Mesothelial cell of epicardium (in vitro differentiated cells): ENCODE measurements around the gene KATNA1.

DNA sequence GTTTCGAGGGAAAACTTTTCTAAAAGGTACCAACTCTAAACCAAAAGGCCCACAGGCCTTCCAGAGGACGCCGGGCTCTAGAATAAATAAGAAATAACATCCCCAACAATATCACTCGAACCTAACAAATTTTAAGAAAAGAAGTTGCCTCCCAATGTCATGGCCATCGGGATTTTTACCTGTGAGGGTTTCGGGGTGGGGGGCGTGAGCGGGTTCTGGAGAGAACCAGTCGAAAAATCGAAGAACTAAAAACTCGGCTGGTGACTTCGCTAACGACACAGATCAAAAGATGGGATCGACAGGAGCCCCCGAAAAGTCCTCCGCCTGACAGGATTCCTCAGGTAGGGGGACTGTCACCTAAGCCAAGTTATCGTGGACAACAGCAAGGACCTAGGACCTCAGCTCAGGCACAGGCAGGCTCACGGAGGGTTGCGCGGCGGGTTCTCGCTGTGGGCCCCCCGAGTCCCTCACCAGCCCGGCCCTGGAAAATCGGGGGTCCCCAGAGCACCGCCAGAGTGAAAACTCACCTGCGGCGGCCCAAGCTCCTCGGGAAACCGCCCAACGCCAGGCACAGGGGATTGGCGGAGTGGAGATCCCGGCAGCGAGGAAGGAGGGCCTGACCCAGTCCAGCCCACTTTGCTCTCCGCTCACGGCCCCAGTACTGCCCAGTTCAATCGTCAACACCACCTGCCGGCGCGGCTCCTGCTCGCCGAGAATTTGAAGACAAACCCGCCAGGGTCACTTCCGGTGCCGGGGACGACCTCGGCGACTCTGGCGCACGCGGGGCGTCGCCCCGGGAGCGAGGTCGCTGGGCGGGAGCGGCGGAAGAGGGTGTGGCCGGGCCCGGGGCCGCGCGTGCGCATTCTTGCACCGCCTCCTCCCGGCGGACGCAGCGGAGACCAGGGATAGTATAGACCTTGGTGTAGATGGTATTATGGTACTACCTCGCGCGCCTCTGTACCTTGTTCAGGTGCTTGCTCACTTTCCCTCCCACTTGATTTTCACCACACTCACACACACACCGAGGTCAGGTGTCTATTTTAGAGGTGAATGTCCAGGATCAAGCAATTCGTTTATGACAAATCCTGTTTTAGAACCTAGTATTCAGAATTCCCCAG, at the start of gene KATNA1:
KATNA1 (minus strand) TSS at position 773 of the 1,118 bp plus-strand sequence.
- PRO-cap = unidirectional peak, minus-strand start at position 692 of the sequence; unidirectional peak, minus-strand start at position 773 of the sequence

GRCh38 chr6:149683230-149684167, 34.4 kb downstream of the LATS1 start:
- PRO-cap = no peak

DNA sequence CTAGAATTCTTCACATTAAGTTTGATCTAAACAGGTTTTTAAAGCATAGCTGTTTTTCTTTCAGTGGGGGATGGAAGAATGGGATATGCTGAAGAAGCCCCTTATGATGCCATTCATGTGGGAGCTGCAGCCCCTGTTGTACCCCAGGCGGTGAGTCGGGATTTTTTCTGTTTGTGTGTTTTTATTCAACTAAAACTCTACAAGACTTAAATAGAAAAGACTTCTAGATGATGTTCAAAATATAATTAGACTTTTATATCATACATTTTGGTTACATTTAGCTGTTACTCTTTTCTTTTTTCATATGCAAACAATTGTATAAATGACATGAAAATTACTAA, 46.8 kb downstream of the PCMT1 start:
- PRO-cap = no peak

DNA sequence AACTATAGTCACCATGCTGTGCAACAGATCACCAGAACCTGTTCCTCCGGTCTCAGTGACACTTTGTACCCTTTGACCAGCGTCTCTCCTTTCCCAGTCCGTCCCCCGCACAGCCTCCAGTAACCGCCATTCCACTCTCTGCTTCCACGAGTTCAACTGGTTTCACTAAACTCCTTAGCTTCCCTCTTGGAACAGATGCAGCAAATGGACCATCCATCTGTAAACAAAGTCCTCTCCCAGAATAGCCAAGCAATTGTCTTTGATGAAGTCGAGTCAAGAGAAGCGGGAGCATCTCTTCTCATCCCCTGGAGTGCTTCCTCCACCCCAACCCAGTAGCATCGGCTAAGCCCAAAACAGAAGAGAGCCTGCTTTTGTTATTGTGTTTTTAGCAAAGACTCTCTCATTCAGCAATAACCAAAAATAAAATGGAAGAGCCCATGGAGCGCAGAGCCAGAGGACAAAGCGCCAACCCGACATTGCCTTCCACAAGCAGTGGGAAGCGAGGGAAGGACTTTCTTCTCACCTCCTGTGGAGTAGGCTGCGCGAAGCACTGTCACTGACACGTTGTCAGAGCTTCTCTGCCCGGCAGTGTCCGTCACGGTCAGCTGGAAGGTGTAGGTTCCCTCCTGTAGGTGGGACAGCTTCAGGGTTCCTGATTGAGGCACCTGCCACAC, 21.6 kb downstream of the LRP11 start:
- PRO-cap = no peak

DNA sequence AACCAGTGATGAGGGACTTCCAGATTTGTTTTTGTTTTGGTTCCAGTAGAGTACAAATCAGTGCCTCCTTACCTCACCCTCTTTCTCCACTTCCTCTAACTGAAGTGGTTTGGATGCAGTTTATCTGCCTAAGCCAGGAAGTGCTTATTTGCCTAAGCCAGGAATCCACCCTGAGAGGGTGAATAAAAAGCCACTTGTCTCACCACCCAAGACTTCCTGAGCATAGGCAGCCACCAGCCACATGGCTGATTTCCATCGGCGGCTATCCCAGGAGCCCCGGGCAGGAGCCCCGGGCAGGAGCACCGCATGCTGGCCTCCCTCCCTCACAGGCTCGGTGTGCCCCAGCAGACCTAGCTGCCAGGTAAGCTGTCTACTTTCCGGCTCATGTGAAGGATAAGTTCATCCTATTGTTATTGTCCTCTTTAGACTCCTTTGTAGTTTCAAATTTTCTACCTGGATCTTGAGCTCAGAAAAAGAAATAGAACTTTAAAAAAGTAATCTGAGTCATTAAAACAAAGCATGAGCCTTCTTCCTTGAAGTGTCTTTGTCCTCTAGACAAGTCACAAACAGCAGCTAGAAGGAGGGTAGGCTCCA, 11.9 kb downstream of the LRP11 start:
- PRO-cap = no peak

DNA sequence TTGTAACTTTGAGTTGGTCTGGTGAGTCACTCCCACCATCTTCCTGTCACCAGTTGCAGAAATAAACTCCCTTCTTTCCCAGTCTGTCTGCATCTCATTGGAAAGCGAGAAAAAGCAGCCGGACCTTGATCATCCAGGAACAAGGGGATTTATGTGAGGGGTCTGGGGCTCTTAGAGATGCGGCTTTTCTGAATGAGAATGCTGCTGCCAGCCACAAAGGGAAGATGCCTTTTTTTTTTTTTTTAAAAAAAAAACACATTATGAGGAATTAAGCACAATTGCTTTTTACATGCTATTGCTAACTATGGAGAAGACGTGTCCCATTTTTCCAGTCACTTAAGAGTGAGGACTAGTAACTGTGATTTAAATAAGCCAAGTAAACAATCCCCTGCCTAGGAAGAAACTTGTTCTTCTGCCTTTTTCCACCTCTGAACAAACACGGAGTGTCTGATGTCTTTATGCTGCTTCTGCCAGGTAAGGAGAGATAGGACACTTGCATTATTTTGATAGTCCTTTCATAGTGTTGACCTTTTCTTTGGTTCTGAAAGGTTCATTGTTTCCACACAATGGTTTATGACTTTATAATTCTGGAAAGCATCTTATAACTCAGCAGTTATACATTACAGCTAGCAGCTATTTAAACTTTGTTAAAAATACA, 8.6 kb downstream of the LRP11 start:
- PRO-cap = no peak

DNA sequence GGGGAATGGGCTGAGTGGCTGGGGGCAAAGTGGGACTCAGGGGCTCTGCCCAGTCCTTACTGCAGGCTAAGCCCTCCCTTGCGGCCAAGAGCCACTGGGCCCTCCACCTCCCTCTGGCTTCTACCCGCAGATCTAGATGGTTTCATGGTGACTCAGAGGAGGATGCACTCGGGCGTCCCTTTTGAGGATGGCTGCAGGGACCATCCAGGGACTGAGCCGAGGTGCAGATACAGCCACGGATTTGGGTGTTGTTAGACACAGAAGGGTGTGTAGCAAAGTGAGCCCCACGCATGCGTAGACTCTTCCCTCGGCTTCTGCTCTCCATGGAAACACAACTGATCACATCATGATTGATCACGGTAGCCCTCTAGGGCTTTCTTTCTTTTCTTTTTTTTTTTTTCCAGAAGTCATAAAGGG, 661 bp upstream of the ULBP1 start:
- PRO-cap = no peak

DNA sequence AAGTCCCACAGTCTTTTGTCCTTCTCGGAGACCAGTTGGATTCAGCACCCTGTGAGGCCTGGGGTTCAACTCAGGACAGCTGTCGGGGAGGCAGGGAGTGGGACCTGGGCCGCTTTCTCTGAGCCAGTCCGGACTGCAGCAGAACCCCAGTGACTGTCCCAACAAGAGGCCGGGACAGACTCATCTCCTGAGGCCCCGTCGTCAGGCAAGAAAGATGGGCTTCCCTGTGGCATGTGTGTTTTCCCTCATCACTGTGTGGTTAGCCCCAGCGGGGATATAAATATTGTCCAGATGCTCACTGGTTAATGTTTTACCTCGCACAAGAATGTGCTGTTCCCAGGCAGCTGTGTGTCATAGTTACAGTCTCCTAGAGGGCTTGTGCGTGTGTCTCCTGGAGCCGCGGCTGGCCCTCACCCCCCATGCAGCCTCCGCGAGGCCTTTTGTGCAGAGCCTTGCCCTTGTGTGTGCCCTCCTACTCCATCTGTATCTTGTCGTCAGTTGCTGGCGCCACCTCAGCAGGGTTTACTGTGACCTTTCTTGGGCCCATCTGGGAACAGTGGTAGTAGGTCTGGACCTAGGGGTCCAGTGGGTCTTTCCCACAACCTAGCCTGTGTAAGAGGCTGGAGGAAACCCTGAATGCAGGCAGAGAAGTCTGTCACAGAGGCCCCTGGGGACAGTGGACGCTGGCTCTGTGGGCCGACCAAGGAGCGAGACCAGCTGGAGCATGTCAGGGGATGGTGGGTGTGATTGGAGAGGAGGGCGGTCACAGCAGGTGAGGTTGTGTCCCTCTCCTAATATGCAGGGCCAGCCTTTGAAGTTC, 35.0 kb downstream of the PPP1R14C start:
- PRO-cap = no peak

- PRO-cap = no peak
Measured at GRCh38 chr6:150200418-150201116, 57.7 kb downstream of the PPP1R14C start.

- PRO-cap = no peak
Measured at GRCh38 chr6:150267601-150268114, 101.2 kb upstream of the IYD start.

DNA sequence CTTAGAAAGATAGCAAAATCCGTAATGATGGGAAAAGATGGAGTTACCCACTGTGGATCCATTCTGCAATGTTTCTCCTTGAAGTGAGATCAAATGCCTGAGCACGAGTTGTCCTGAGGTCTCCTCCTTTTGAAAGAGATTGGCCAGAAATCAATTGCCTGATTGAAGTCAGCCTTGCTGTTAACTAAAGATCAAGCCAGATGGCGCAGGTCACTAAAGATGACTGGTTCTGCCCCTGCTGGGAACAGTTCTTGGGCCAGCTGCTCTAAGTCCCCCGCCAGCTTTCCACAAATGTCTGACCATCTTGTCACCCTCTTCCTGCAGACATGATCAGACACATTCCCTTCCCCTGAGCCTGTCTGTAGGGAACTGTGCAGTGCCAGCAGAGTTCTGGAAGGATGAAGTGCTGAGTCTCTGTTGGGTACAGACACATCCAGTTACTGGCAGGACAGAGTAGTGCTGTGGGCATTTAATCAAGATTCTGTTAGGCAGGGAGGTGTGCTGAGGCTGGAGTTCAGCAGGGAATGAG, 100.6 kb upstream of the IYD start:
- PRO-cap = no peak

- PRO-cap = no peak
Measured at GRCh38 chr6:150377048-150377556, 8.3 kb downstream of the IYD start.

GRCh38 chr6:150398016-150398476, 29.2 kb downstream of the IYD start:
- PRO-cap = no peak

DNA sequence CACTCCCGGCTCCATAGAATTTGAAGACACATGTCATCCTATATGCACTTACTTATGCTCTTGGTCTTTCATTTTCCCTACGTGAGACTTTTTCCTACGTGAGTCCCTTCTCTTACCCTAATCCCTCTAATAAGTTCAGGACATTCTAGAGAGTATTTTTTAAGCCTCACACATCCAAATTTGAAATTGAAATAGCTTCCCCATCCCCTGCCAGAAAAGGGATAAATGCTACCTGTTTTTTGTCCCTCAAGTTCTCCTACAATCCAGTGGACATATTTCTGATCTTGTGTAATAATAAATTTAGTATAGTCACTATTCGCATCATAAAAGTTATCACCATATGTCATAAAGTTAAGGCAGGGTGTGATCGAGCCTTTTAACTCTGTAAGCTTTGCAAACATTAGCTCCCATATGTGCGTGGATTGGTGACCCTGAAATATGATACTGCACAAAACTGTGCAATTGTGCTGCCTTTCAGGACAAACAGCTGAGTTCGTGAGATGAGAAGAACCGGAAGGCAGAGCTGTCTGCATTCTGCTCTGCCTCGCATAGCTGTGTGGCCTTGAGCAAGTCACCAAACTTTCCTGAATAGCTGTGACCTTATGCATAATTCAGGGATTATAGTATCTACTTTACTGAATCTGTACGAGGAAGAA, 3.4 kb upstream of the PLEKHG1 start:
- PRO-cap = no peak

GRCh38 chr6:150622814-150624029, 23.5 kb downstream of the PLEKHG1 start:
- PRO-cap = no peak

- PRO-cap = no peak
Measured at GRCh38 chr6:150679740-150680291, 80.1 kb downstream of the PLEKHG1 start.

DNA sequence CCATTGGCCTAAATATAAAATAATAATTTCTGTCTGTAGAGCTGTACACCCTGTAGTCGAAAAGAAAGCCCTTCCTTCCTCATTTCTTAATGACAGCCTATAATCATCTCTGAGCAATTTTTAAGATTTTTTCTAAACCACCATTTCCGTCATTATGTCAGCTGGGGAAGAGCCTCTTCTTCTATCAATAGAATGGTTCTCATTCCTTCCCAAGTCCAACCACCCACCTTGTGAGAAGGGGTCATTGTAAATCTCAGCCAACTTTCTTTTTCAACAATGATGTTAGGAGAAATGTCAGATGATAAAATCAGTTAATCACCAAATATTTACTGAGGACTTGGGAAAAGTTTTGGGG, 91.8 kb downstream of the PLEKHG1 start:
- PRO-cap = no peak

DNA sequence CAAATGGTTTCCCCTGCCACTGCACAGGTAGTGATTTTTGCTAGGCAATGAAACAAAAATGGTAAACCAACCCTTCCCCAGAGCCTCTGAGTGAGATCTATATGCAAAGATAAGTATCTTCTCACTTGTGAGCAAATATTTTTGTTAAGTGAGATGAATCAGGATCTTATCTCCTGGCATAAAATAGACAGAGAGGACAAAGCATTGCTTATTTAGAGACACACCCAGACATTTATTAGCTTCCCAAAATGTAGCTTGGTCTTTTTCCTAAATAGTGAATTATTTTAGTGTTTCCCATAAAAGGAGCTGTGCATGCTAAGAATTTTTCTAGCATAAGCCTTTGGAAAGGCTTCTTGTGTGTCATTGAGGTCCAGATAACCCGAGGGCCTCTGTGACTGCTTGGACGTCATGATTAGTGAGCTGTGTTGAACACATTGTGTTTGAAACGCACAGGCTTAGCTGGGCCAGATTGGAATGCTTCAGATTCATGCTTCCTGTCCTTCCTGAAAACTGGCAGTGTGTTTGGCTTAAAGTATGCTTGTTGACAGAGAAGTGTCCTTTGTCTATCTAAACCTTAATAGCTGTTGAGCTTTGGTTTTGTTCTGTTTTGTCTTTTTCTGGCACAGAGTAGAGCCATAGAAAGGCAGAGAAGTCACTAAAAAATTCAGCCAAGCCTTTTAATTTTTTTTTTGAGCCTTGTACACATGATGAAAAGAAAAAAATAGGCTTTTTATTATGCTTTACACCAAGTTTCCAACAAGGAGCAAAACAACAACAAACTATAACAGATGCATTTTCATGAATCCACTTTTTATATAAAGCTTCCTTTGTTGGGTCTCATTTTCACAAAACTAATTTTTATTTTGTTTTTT, 16.6 kb downstream of the MTHFD1L start:
- PRO-cap = no peak

- PRO-cap = no peak
Measured at GRCh38 chr6:151060078-151060832, 179.5 kb upstream of the AKAP12 start.

- PRO-cap = no peak
Measured at GRCh38 chr6:151070782-151071214, 169.0 kb upstream of the AKAP12 start.